Measurements from ENCODE around the genes H2AC13, OR2B2 and OR5V1.

DNA sequence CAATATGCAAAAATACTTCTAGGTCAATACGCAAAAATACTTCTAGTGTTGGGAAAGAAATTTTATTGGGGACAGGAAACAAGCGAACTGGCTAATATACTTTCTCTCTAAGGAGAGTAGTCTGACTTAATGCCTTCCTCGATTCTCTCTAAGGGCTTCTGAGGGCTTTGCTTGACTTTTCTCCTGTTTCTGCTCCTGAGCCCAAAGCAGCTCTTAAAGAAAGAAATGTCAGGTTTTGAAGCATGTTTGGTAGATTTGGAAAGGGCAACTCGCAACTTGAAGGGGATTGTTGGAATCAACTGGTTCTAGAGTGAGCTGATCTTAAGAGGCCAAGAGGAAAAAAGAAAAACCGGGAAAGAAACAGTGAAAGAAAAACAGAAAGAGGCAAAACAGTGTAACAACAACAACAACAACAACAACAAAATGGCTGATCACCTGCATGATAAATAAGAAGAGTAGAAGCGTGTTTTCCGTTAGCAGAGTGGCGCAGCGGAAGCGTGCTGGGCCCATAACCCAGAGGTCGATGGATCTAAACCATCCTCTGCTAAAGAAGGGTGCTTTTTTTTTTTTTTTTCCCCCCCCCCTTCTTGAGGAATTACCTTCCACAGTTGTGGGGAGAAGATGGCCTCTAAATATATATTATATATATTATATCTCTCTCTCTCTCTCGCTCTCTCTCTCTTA is 30.2 kb downstream of the H2BC13 start:
- PRO-cap: no peak

DNA sequence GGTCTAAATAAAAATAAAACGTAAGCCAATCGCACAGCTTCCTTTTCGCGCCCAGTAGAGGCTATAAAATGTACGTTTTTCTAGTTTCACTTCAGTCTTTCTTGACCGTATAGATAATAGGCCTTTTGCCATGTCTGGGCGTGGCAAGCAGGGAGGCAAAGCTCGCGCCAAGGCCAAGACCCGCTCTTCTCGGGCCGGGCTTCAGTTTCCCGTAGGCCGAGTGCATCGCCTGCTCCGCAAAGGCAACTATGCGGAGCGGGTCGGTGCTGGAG is at the start of gene H2AC13:
TSS of gene H2AC13 (plus strand) at position 94 of the 272 bp plus-strand sequence.
- PRO-cap: bidirectional peak, plus-strand start at position 138 of the sequence, minus-strand start outside the sequence

DNA sequence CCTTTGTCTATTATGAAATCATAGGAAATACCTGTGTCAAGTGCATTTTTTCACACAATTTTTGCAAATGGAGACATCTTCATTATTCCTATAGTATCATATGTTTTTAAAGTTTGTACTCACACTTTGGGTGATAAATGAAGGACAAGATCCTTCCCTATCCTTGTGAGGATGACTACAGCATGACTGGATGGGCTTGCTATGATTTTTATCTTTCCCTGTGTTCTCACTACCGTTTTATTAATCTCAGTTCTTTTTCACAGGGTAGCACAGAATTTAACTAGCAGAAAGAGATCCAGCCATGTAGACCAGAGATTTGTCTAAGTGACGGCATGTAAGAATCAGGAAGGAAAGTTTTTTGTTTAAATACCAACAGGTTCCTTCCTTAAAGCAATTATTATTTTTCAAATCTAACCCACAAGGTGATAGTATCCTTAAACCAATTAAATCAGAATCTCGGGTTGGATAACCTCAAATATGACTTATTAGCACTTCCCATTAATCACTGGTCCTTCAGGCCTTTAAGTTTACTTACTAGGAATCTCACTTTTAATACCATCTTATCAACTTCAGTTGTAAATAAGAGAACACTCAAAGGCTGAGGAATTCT is 1.4 kb downstream of the H4C12 start:
- PRO-cap: no peak

GRCh38 chr6:27889343-27889571 is 1.4 kb downstream of the H3C12 start:
- PRO-cap: no peak

DNA sequence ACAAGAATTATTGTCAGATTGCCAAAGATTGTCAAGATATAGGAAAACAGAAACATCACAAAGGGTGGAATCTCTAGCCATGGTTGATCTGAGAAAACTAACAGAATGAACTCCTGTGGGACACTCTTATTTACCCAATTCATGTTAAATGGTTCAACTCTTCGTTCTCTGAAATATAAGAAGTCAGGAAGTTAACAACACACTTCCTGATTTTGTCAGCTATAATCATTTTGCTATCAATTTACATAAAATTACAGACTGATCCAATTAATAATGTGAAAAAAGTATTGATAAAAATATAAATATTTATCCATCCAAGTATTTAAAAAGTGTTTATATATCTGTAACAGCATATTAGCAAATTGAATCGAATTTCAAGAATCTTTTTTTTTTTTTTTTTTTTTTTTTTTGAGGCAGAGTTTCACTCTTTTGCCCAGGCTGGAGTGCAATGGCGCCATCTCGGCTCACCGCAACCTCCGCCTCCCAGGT is at the start of gene OR2B2:
TSS of gene OR2B2 (minus strand) at position 220 of the 489 bp plus-strand sequence.
- PRO-cap: no peak

- PRO-cap: no peak
Measured at GRCh38 chr6:28085380-28085923, 5.1 kb downstream of the ZNF165 start.

DNA sequence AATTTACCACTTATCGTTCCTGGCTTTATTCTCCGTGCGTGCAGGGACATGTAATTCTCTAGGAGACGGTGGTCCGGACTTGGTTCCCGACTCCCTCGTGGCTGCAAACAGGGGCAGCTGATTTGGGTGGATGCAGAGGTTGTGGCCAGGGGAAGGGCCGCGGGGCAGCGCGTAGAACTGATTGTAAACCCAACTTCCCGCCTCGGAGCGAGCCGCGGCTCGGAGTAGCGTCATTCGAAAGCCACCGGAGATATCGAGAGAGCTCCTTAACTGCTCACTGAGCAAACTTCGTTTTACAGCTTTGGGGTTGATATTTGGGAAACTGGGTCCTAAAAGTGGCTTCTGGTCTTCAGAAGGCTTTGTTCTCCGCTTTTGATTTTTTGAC is 17.5 kb upstream of the ZSCAN9 start:
- PRO-cap: bidirectional peak, plus-strand start at position 233 of the sequence, minus-strand start at position 179 of the sequence

- PRO-cap: no peak
Measured at GRCh38 chr6:28589059-28589628, 2.0 kb upstream of the SCAND3 start.

DNA sequence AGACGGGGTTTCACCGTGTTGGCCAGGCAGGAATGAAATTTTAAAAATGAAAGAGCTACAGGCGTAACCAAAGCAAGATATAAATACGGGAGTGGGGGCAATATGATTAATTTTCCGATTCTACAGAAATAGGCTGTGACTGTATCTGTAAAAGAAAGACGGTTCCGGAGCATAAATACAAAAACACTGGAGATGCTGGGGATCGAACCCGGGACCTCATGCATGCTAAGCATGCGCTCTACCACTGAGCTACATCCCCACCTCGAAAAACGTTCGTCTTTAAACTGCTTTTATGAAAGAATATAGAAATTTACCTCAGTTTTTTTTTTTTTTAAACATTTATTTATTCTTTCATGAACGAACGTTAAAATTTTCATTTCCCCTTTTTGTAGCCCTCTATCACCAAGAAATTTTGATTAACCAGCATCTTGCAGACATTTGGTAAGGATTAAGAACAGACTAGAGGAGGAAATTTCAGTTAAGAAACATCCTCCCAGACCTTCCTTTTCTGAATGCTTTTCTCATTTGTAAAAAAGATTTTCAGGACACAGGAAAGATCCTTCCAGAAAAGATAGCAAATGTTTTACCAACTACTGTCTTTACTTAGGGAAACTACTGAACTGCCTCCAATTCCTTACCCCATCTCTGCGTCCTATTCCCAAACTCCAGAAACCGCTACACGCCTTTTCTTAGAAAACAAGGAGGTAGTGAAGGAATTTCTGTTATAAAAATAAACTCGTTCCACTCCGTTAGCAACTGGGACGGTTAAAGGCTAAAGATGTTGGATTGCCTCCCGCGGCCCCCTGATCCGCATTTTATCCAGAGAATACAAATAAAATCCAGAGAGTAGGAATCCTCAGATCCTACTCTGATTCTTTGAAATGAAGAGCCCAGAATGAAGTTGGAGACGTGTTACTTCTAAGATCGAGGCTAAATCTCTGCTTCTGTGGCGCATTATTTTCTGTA is 71.2 kb upstream of the SCAND3 start:
- PRO-cap: unidirectional peak, minus-strand start at position 264 of the sequence

DNA sequence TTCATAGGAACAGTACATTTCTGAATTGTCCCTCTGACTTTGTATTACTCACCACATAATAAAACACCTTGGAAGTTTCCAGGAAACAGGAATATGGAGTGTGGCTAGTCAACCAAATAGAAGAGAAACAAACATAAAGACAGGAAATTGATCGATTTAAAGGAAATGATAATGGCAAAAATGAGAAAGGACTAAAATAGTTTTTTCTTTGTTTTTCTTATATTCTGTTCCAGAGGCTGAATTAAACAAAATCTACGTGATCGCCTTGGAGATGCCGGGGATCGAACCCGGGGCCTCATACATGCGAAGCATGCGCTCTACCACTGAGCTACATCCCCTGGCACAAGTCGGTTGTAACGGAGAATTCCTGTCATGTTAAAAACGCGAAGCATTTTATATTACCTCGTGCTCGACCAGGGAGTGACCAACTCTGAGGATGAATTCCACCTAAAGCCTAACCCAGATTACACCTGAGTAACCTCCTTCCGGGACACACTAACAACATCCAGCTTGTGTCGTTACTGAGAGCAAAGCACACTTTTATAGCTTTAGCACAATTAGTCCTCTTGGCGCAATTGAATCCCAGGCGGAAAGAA is 86.6 kb upstream of the SCAND3 start:
- PRO-cap: no peak

- PRO-cap: no peak
Measured at GRCh38 chr6:28687505-28688116, 100.5 kb upstream of the SCAND3 start.

DNA sequence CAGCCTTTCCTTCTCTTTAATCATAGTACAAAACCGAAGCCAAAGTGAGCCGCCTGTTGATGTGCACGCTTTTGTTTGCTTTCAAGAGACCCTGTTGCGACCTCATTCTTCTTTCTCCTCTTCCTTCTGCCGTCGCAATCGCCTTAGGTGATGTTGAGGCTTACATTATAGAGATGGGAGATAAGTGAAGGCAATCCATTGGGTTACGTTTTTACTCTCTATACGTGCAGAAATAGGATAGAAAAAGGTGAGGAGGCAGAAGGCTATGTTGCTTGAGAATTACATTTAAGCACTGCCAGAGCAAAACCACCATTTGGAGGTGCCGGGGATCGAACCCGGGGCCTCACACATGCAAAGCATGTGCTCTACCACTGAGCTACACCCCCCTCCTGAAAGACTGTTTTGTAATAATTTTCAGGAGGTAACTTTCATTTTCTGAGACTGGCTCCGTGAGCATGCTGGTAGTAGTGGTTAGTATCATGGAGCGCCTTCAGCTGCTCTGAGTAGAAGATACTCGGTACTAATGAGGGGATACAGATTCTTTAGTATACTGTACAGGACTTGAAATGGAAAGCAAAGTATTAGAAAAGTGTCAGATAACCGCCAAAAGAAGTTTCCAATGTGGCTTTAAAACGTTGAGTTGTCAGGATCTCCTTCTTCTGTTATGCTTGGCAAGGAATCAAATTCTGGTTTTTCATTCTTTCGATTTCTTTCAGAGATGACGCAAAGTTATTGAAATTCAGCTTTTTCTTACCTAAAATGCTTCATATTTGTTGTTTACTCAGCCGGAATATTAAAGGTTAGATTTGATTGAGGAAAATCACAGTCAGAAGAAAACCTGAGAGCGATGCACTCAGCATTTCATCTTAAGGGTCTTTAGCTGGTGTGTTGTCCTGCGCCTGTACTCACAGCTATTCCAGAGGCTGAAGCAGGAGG is 165.5 kb downstream of the TRIM27 start:
- PRO-cap: no peak

- PRO-cap: bidirectional peak, plus-strand start at chr6:28866090, minus-strand start at chr6:28865888
Measured at GRCh38 chr6:28865554-28865964, 58.2 kb downstream of the TRIM27 start.

- PRO-cap: no peak
Measured at GRCh38 chr6:28949214-28949629, 25.4 kb upstream of the TRIM27 start.

DNA sequence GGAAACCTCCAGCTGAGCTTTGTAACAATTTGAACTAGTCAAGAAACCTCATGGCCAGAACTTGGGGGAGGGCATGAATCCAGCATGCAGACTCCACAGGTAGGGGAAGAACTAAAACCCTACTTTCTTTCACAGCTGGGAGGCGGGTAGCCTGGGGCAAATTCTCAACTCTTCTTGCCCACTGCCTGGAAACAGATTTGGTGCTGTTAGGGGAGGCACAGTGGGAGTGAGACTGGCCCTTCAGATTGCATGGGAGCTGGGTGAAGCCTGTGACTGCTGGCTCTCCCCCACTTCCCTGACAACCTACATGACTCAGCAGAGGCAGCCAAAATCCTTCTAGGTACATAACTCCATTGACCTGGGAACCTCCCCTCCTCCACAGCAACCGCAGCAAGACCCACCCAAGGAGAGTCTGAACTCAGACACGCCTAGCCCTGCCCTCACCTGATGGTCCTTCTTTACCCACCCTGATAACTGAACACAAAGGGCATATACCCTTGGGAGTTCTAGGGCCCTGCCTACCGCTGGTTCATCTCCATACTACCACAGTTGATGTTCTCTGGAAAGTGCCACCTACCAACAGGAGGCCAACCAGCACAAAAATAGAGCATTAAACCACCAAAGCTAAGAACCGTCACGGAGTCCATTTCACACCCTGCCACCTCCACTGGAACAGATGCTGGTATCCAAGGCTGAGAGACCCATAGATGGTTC is 37.2 kb upstream of the TRIM27 start:
- PRO-cap: no peak

GRCh38 chr6:29014586-29015290 is 9.6 kb upstream of the ZNF311 start:
- PRO-cap: no peak

- PRO-cap: no peak
Measured at GRCh38 chr6:29035808-29036403, 9.1 kb downstream of the OR2W1 start.

DNA sequence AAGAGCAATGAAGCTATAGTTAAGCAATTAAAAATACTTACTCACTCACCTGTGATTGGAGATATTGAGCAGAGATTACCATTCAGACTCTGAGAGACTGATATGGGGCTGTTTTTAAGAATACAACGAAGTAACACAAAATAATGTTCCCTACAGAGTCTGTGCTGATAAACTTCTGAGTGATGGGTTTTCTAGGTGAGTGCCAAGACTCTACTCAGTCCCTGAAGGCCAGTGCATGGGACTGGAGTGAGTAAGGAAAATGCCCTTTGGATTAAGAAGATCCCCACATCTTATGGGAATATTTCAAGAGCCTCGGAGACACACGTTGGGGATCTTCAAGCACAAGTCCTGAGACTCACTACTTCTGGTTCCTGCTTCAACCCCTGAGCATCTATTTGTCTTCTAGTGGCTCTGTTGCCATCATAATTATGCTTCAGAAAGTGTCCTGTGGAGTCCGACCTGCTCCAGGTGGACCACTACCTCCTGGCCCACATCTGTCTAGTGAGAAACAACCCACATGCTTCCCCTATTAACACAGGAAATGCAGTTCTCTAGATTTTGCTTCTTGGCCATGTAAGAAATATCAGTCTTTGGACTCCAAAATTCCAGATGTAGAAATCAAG is at the start of gene OR5V1:
TSS of gene OR5V1 (minus strand) at position 283 of the 623 bp plus-strand sequence.
- PRO-cap: no peak

- PRO-cap: no peak
Measured at GRCh38 chr6:29497367-29497745, 9.6 kb upstream of the MAS1L start.

GRCh38 chr6:29627944-29628551 is 4.9 kb downstream of the GABBR1 start:
- PRO-cap: bidirectional peak, plus-strand start at chr6:29628348, minus-strand start at chr6:29628009